Cardiac ventricle fibroblast (primary cell): ENCODE measurements around the genes OAS1, DDX54 and PLBD2.

- RAMPAGE, long total RNA: no peak
Measured at GRCh38 chr12:111791822-111792773, 25.4 kb downstream of the ALDH2 start.

- RAMPAGE, long total RNA: no peak
Measured at GRCh38 chr12:111898557-111899263, 56.7 kb downstream of the MAPKAPK5 start.

GRCh38 chr12:112282754-112283514, 99.3 kb downstream of the HECTD4 start:
- RAMPAGE, long total RNA: no peak

GRCh38 chr12:112599887-112600278, 181.1 kb downstream of the PTPN11 start:
- RAMPAGE, long total RNA: no peak

- RAMPAGE, long total RNA: no peak
Measured at GRCh38 chr12:112906586-112907378, at the start of gene OAS1. Gene OAS1 (plus strand): TSS chr12:112906962.

- RAMPAGE, long total RNA: no peak
Measured at GRCh38 chr12:112971491-112972201, 6.7 kb upstream of the OAS2 start.

DNA sequence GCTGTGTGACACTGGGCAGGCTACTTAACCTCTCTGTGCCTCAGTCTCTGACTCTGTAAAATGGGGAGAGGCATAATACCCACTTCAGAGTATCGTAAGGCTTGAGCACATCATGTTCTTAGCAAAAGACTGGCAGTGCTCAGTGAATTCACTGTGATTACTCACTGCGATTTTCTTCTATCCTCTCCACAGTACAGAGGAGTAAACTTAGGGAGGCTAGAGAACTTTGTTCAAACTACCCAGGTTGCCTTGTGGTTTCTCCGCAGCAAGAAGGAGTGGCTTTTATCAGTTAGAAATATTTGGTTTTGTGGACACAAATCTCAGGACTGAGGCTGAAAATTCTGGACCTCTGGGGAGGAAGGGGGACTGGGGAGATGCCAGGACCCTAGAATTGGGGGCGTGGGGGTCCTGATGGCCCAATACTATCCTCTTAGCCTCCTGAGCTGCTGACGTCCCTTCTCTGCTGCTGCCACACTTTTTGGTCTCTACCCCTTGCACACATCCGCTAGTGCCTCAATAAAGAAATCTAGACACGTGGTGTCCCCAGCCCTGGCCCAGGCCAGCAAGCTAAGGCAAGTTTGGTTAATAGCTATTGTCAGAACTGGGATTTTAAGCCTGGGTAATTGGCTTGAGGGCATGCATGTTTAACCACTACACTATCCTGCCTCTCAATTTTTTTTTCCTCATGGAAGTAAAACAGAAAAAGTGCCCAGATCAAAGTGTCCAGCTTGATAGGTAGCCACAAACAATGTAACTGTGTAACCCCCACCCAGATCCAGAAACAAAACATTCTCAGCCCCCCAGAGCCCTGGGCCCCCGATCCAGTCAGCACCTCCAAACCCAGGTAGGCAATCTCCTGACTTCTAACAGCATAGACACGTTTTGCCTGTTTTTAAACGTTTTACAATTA, 882 bp downstream of the OAS2 start:
- RAMPAGE, long total RNA: no peak

GRCh38 chr12:113098340-113098826, 37.2 kb downstream of the RASAL1 start:
- RAMPAGE, long total RNA: no peak

- RAMPAGE, long total RNA: no peak
Measured at GRCh38 chr12:113136090-113136577, 573 bp upstream of the RASAL1 start.

- RAMPAGE, long total RNA: start-site peak on the minus strand at chr12:113185442-113185460, 173 and 73 reads in 2 replicates
Measured at GRCh38 chr12:113185196-113185881, at the start of gene DDX54. Gene DDX54 (minus strand): TSS chr12:113185478.

DNA sequence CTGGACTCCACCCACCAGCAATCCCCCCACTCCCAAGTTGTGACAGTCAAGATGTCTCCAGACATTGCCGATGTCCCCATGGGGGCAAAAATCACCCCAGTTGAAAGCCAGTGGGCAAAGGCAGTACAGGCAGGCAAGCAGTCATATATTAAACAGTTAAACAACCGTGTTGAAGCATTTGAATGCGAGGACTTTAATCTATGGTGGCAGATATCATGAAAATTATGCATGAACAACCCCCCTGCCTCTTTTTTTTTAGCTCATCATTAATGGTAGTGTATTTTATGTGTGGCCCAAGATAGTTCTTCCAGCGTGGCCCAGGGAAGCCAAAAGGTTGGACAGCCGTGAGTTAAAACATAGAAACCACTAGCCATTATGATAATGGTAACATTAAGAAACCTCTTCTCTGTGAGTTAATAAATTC, 1.2 kb downstream of the TPCN1 start:
- RAMPAGE, long total RNA: no peak

GRCh38 chr12:113285493-113286239, 49.2 kb downstream of the SLC8B1 start:
- RAMPAGE, long total RNA: no peak

DNA sequence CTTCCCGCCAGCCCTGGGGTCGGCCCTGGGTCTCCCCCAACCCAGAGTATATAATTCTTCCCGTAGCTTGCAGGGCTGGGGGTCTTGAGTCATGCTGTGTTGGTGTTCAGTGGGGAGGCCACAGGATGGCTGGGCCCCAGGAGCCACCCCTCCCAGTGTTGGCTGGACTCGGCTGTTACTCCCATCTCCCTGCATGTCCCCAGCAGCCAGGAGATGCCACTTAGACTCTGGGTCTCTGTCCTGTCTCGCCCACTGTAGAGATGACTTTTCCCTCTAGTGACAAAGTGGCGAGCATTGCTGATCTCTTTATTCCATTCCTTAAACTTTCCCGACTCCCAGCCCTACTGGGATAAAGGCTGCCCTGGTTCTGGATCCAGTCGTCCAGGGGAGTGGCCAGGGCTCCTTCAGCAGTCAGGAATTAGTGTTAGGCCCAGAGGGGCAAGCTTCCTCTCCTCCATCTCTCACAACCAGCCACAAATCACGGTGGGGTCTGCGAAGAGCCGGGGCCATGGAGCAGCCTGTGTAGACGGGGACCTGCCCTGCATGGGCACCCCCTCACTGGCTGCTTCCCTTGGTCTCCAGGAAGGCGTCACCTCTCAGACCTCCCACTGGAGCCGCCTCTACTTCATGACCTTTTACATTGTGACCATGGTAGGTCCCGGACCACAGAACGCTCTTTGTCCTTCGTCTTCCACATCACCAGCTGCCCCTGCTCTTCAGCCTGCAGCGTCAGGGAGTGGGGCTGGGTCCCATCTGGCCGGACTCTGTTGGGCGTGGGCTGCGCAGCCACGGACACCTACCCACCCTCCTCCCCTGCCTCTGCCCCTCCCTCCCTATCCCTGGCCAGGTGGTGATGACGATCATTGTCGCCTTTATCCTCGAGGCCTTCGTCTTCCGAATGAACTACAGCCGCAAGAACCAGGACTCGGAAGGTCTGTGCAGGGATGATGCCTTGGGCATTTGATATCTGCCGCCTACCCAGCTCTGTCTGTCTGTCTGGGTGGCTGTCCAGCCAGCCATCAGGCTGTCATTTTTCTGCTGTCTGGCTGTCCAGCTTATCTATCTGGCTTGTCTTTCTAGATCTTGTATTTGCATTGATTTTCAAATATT, 43.5 kb downstream of the SLC8B1 start:
- RAMPAGE, long total RNA: no peak

DNA sequence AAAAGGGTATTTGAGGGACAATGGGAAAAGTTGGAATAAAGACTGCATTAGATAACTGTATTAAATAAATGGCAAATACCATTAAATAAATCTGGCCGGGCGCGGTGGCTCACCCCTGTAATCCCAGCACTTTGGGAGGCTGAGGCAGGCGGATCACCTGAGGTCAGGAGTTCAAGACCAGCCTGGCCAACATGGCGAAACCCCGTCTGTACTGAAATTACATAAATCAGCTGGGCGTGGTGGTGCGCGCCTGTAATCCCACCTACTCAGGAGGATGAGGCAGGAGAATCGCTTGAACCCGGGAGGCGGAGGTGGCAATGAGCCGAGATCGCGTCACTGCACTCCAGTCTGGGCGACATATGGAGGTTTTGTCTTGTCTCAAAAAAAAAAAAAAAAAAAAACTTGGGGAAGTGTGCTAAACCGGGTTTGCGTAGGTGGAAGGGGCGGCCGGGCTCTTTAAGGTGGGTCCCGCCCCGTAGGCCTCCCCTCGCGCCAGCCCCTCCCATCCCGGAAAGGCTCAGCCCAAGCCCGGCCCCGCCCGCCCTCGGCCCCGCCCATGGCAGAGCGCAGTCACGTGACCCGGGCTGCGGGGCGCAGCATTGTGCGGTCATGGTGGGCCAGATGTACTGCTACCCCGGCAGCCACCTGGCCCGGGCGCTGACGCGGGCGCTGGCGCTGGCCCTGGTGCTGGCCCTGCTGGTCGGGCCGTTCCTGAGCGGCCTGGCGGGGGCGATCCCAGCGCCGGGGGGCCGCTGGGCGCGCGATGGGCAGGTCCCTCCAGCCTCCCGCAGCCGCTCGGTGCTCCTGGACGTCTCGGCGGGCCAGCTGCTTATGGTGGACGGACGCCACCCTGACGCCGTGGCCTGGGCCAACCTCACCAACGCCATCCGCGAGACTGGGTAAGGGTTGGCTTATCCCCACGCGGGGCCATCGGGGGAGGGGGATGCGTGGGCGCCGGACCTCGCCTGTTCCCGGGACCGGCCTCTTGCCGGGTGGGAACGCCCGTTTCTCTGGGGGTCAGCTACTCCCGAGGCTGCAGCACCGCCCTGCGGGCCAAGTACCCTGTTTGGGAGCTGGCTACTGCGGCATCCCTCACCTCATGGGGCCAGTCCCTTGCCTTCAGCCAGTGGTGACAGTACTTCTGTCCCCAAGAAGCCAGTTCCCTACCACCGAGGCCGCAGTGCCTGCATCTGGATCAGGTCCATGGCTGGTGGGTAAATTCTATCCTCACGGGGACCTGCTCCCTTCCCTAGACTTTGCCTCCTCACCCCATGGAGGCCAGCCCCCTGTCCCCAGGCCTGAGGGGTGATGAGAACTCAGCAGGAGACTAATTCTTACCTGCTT, at the start of gene PLBD2:
Gene PLBD2, plus strand, starts transcription at position 596 of the 1,344 bp plus-strand sequence.
- RAMPAGE, long total RNA: no peak

DNA sequence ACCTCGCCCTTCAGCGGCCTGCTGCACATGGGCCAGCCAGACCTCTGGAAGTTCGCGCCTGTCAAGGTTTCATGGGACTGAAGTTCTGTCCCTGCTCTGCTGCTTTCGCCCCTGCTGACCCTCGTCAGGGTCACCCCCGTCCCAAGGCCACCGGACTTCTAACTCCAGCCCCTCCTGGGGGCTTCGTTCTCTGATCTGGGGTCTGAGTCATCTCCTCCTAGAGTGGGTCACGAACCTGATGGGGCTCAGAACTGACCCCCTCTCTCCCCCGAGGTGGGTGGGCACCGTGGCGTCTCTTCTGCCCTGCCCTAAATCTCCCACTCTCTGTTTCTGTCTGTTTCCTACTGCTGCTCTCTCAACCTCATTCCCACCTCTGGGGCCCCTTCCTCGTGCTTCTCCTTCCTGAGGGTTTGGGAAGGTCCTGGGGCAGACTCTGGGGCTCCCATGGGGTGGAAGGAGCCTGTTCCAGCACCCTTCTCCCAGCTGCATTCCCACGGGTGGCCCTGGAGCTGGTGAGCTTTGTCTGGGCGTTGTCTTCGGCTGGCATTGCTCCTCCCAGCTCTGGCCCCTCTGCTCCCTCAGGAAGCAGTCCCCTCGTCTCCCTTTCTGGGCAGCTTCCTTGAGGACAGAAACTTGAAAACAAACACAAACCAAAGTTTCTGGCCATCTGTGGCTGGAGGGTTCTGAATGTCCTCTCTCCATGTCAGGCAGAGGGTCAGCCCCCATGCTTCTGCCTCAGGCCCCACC, 15.0 kb downstream of the SDS start:
- RAMPAGE, long total RNA: no peak

DNA sequence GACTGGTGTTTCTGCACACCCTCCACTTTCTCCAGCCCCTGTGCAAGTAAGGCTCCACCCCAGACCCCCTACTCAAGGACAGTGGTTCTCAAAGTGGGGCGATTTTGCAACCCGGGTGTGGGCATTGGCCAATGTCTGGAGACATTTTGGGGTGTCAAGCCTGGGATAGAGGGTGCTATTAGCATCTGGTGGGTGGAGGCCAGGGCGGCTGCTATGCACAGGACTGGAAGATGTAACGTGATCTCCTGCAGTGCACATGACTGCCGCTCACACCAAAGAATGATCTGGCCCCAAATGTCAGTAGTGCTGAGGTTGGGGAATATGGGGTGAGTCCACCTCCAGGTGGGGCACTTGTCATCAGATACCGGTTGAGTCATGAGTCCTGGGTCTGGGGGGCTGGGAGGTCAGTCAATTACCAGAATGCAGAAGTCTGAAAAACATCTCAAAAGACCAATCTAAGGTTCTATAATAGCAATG, 6.2 kb upstream of the SDSL start:
- RAMPAGE, long total RNA: no peak

GRCh38 chr12:114335146-114335557, 70.8 kb downstream of the TBX5 start:
- RAMPAGE, long total RNA: no peak

- RAMPAGE, long total RNA: no peak
Measured at GRCh38 chr12:114369136-114369483, 36.8 kb downstream of the TBX5 start.

GRCh38 chr12:114665265-114666406, 18.3 kb downstream of the TBX3 start:
- RAMPAGE, long total RNA: no peak

- RAMPAGE, long total RNA: no peak
Measured at GRCh38 chr12:114668126-114668637, 15.8 kb downstream of the TBX3 start.